Mucosa of descending colon (tissue), 1 donor: ENCODE measurements around a stretch of chr13.

GRCh38 chr13:77583996-77584549 lies 48.6 kb downstream of the SCEL start:
- PRO-cap: no peak

DNA sequence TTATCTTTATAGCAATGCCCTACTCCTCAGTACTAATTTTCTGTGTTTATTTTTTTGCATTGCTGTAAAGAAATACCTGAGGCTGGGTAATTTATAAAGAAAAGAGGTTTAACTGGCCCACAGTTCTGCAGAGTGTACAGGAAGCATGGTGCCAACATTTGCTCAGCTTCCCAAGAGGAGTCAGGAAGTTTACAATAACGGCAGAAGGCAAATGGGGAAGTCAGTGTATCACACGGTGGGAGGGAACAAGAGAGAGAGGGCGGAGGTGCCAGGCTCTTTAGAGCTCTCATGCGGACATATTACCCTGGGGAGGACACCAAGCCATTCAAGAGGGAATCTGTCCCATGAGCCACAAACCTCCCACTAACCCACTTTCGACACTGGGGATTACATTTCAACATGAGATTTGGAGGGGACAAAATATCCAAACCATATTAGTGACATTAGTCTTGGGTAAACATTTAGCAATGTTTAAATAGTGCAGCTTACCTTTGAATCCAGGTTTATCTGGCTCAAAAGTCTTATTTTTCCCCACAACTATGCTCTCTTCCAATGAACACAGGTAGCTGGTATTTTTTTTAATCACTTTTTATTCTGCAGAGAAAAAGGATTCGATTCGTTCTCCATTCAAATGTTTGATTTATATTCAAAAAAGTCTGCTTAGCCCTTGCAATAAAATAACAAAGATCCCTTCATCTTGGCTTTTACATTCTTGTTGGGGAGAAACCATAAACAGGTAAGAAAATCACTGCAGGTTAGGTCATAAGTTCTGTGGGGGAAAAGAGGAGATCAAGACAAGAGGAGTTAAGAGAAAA lies 70.0 kb downstream of the SLAIN1 start:
- PRO-cap: no peak

DNA sequence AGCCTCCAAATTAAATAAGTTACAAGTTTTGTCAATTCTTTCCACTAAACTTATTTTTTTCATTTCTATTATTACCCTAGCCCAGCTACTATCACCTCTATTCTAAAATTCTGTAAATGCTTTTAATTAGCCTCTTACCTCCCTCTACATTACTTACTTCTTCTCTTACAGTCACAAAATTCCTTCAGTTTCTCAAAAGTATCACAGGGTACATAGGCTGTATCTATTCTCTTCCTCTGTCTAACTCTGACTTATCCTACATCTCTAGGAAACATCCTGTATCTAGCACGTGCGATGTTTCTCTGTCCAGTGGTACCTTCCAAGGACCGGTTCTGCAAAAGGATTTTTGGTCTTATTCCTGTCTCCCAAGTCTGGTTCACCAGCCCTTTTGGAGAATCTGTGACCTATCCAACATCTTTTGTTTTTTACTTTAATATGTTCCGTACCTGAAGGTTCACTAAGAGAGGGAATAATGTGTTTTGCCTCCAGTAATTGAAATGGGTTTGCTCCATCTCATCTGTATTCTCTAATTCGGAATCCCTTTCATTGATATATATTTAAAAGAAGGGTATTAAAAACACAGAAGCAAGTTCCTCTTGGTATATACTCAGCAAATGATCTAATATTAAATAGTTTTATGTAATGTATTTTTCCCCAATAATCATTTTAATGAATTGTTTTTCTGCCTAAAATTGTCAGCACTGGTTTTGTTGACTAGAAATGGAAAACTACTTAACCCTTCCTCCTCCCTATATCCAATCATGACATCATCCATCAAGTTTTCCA lies 43.6 kb downstream of the RBM26 start:
- PRO-cap: no peak

- PRO-cap: no peak
Observed at GRCh38 chr13:79402006-79402399, 4.1 kb downstream of the RBM26 start.

DNA sequence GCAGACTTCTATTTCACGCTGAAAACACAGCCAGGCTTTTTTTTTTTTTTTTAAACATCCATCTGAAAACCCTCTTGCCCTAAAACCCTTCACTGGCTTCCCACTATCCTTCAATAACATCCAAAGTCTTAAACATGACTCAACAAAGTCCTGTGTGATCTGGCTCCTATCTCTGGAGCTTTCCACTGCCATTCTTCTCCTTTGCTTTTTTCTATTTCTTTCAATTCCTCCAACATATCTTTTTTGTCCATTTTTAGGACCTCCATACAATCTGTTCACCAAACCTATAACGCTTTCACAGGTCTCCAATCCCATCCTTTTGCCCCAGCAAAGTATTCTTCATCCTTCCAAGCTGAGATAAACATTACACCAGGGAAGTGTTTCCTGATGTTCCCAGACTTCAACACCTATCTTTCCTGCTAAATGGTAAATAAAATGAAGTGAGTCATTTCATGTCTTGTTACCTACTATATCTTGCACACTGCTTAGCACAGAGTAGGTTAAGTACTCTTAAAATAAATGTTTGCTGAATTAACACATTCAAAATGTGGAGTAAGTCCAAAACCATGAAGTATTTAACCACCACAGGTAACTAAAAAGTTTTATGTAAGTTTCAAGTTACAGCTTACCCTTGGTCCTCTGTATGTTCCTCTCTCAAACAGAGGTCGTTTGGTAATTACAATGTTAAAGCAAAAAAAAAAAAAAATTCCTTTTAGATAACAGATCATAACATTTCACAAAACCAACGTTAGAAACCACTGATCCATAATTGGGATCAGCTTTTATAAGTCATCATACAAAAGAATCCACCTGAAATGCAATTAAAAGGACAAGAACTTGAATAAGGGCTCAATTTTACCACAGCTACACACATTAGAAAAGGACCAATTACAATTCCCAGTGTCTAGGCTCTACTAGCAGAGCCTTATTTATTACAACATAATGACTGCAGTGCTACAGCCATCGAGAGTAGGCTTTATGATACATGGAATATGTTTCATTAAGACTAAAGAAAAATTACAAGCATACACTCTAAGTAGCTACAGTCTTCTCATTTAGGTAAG lies 3.3 kb downstream of the RBM26 start:
- PRO-cap: no peak

- PRO-cap: no peak
Observed at GRCh38 chr13:79524420-79524770, 43.4 kb downstream of the NDFIP2 start.

DNA sequence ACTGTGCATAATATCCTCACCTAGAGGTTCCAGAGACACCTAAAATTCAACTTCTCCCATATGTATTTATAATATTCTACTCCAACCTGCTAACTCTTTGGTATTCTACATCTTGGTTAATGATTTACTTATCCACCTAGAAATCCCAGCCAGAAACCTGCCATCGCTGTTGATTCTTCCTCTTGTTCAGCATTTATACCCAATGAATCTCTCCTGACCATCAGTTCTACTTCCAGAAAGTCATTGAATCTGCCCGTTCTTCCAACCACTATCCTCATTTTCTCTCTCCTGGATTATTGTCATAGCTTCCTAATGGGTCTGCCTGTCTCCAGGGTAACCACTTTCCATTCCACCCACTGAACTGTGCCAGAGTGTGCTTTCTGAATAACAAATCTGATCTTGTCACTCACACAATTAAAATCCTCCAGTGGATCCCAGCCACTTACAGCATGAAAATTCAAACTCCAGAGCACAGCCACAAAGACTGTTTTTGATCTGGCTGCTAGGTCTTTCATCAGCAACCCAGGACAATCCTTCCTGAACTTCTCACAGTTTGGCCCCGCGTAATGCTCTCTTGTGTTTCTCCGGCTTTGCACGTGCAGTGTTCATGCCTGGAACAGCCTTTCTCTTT lies 330.6 kb downstream of the SPRY2 start:
- PRO-cap: no peak

- PRO-cap: no peak
Observed at GRCh38 chr13:80010849-80011369, 330.0 kb downstream of the SPRY2 start.

GRCh38 chr13:80342499-80343585 lies 1.9 kb upstream of the SPRY2 start:
- PRO-cap: bidirectional peak, plus-strand start at chr13:80343056, minus-strand start at chr13:80342978; unidirectional peak, minus-strand start at chr13:80343315

DNA sequence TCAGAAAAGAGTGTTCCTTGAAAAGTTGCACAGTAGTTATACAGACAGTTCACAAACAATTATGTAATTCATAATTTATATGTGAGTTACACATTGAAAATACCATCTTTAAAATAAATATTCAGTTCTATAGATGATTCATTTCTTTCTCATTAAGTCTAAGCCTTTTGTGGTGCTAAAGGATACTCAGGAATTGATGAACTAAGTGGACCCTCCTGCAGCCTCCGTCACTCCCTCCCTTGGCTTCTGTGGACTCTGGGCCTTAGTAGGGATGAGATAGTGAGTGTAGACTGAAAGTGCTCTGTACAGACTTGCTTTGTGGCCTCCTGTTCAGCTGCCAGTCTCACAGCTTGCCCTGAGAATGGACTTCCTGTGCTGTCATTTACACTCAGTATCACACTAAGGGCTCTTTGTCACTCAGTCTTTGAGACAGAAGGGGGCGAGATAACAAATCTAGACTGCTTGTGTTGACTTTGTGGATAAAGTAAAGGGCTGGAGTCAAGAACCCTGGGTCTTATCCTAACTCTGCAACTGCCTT lies 20.8 kb upstream of the SPRY2 start:
- PRO-cap: no peak

DNA sequence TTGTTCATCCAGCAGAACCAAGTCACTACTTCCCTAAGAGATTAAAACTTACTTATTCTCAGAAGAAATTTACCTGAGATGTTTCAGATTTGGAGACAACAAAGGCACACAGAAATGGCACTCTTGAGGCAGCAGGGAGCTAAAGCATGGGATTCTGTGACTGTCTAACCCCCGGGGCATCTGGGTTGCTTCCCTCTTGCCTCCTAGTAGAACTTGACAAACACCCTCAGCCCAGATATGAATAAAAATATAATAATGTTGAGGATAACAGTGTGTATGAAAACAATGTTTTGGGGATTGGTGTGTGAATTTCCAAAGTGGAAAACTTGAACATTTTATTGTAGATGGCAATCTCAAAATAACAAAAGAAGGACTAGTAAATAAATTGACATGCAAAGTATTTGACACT lies 1393.6 kb upstream of the SPRY2 start:
- PRO-cap: no peak

DNA sequence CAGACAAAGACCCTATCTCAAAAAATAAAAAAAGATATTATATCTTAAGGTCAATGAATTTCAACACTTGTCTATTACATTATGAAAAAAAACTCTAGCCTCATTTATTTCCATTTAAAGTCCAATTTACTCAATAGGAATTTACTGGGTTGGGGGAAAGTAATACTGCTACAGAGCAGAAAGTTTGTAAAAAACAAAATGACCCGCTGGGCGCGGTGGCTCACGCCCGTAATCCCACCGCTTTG lies 745.8 kb downstream of the SLITRK1 start:
- PRO-cap: unidirectional peak, plus-strand start at position 148 of the sequence

DNA sequence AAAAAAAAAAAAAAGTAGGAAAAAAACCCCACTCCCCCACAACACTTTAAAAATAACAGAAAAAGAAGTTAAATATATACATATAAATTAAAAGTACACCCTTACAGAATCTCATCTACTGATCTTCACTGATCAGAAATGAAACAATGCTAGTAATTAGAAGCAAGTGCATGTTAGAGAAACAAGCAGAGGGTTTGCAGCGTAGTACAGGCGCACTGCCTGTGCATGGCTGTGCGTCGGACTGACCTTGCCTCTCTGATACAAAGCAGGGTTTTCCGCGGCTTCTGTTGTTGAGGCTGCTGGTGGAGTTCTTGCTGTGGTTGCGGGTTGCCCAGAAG lies 547 bp downstream of the SLITRK1 start:
- PRO-cap: no peak

GRCh38 chr13:89363045-89363566 lies 1691.9 kb downstream of the SLITRK5 start:
- PRO-cap: no peak

GRCh38 chr13:91359816-91360800 lies 38.3 kb upstream of the GPC5 start:
- PRO-cap: no peak

GRCh38 chr13:93229330-93229734 lies 2.7 kb downstream of the GPC6 start:
- PRO-cap: no peak

GRCh38 chr13:93233888-93234673 lies 7.5 kb downstream of the GPC6 start:
- PRO-cap: no peak

- PRO-cap: no peak
Observed at GRCh38 chr13:93328862-93329365, 102.3 kb downstream of the GPC6 start.

GRCh38 chr13:94329309-94329644 lies 150.2 kb downstream of the DCT start:
- PRO-cap: no peak

DNA sequence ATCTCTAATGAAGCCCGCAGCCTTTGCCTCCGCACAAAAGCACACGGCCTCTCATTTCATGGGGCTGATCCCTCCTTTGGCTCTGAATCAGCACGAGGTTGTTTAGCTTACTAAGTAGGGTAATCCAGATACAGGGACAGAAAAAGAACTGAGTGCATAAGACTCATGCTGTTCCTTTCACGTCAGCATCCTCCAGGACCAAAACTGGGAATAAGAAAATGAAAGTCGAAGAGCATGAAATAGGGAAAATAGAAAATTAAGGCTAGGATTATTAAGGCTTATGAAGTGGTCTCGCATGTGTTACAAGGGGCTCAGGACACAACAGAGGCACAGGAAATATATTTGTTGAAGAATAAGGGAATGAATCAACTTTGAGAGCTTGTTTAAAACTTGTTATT lies 136.2 kb downstream of the DCT start:
- PRO-cap: no peak